Islet of Langerhans (tissue), 1 donor: ENCODE results near the genes UPK1A and ZNF540.

GRCh38 chr19:35429539-35430256, 18.4 kb upstream of the FFAR2 start:
- RRBS = no CpG with 5 or more reads among the region's 22 CpGs

- RRBS = no CpG with 5 or more reads among the region's 3 CpGs
Measured at GRCh38 chr19:35451210-35451677, 3.2 kb downstream of the FFAR2 start.

- RRBS = no CpG with 5 or more reads among the region's 4 CpGs
Measured at GRCh38 chr19:35551659-35551870, 6.1 kb downstream of the TMEM147 start.

DNA sequence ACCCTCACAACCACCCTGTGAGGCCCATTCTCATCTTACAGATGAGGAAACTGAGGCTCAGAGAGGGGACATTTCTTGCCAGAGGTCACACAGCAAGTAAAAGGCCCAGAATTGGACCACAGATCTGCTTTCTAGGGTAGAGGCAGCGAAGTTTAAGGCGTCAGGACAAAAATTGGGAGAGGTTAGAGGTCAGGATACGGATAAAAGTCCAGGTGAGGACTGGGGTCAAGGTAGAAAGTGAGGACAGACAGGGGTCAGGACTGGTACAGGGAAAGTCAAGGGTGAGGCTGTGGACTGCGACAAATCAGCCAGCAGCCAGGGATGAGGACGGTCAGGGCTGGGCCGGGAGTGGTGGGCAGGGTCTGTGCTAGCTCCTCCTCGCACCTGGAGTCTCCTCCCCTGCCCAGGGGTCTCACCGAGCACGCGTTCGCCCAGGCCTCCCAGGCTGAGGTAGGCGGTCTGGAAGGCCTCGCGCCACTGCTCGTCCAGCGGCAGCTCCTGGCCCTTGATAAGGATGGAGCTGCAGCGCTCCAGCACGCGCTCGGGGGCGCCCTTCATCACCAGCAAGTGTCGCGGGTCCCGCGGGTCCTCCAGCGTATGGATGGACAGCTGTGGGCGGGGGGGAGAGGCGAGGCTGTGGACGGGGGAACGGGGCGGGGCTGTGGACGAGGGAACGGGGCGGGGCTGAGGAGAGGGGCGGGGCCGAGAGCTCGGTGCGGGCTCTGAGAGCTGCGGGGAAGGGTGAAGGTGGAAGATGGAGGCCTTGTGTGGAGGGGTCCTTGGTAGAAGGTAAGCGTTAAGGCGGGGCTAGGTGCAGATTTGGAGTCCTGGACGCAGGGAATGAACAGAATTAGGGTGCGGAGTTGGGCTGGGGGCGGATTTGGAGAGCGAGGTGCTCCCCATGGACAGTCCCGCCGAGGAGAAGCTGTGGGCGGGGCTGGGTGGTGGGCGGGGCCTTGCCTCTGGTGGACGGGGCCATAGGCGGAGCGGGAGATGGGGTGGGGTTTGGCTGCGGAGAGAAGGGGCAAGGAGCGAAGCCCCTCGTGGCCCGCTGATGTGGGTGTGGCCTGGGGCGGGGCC, 5.9 kb downstream of the ATP4A start:
- RRBS = no CpG with 5 or more reads among the region's 57 CpGs

- RRBS = no CpG with 5 or more reads among the region's 4 CpGs
Measured at GRCh38 chr19:35596543-35596931, 10.6 kb downstream of the PMIS2 start.

GRCh38 chr19:35666108-35666701, at the start of gene UPK1A:
Gene UPK1A (plus strand): TSS chr19:35666517.
- RRBS = no CpG with 5 or more reads among the region's 12 CpGs

DNA sequence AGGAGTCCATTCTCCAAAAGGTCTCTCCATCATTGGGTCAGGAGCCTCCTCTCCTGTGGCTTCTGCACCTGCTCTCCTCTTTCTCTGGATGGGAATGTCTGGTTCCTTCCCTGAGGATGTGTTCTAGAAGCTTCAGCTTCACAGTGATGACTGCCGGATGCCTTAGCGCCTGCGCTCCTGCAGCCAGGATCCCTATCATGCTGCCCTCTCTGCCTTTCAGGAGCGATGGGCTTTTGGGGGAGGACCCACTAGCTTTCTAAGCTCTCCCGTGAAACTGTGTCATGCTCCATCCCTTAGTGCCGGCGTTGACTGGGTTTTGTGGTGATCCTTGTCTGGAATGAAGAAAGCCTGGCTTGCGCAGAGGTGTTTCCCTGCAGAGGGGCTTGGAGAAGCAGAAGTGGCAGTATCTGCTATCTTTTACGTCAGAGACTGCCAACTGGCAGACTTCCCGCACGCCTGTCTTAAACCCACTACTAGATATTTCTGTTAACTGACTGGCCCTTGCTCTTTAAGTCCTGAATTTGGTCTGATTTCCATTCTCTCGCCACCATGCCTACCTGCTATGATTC, 3.9 kb upstream of the KMT2B start:
- RRBS = no CpG with 5 or more reads among the region's 12 CpGs

DNA sequence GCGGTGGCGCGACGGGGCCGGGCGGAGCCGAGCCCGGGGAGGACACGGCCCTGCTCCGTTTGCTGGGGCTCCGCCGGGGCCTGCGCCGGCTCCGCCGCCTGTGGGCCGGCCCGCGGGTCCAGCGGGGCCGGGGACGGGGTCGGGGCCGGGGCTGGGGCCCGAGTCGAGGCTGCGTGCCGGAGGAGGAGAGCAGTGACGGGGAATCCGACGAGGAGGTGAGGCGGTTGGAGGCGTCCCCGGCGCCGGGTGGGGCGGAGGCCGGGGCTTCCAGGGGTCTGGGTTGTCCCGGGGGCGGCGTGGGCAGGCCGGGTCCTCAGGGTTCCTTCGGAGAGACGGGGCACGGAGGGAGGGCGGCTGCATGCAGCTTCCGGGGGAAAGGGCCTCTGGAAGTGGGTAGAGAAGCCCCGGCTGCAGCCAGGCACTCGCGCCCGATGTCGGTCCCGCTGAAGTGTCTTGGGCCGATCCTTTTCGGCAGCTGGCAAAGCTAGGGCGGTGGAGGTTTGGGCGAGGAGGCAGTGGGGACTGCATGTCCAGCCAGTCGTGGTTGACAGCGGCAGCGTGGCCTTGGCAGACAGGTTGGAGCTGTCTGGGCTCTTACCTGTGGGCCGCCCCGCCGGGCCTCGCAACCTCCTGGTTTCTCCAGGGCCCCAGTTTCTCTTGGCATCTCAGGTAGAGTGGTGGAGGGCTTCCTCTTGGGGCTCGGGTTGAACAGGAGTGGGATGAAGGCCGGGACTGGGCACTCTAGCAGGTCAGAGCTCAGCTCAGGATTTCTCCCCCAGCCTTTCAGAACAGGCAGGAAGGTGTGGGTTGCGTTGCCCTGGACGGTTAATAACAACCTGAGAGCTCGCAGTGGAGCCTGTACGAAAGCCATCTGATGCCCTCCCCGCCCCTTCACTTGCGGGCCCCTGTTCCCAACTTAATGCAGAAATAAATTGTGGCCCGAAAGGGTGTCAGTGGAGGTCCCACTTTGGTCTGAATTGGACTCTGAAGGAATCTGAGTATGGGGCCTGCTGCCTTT, 673 bp downstream of the KMT2B start:
- RRBS = 3% methylated on average over 25 of the region's 73 CpGs

DNA sequence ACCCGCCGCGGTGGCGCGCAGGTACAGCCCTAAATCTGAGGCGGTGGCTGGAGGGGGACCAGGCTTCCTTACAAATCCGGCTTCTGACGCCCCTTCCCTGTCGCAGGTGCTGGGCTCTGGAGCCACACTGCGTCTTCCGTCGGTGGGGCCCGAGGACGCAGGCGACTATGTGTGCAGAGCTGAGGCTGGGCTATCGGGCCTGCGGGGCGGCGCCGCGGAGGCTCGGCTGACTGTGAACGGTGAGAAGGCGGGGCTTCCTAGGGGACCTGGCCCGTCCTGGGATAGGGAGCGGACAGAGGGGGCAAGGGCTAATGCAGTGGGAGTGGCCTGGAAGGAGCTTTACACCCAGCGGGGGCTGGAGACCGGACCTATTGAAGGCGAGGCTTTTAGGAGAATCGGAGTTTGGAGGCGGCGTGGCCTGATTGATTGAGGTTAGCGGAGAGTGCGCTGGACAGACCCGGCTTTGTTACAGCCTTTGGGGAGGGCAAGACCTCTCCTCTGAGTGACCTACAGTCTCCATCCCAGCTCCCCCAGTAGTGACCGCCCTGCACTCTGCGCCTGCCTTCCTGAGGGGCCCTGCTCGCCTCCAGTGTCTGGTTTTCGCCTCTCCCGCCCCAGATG, 4.4 kb downstream of the KIRREL2 start:
- RRBS = 34% methylated on average over 6 of the region's 40 CpGs

GRCh38 chr19:35879575-35880126, 11.3 kb downstream of the APLP1 start:
- RRBS = no CpG with 5 or more reads among the region's 23 CpGs

DNA sequence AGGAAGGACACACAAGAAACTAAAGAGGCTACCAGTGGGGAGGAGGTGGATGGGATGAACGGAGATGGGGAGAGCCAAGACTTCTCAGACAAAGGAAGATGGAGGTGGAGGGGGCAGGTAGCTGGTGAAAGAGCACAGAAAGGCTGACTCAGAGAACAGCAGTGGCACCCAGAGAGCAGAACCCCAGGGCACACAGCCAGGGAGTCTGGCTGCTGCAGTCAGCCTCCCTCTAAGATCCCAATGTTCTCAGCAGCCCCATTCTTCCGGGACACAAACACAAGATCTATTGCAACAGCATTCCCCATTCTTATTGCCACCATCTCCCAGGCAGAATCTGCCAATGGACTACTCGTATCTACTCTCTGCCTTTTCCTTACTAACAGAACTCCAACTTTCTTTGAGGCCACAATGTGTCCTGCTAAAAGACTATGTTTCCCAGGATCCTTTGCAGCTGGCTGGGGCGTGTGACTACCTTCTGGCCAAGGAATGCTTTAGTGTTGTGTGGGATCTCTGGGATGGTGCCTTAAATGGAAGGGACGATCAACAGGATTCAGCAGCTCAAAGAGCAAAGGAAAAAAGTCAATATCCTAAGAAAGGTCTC, 7.6 kb downstream of the THAP8 start:
- RRBS = no CpG with 5 or more reads among the region's 5 CpGs

DNA sequence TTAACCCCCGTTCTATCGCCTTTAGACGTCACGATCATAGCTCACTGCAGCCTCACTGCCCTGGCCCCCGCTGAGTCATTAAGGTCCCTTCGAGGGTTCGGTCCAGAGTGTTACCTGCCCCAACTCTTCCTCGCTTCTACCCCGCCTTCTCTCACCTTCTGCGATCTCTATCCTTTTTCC, 632 bp downstream of the WDR62 start:
- RRBS = no CpG with 5 or more reads among the region's 10 CpGs

GRCh38 chr19:36158922-36159247, 6.6 kb upstream of the COX7A1 start:
- RRBS = no CpG with 5 or more reads among the region's 5 CpGs

GRCh38 chr19:36331611-36332730, 47.0 kb downstream of the ZFP14 start:
- RRBS = 4% methylated on average over 5 of the region's 37 CpGs

- RRBS = no CpG with 5 or more reads among the region's 22 CpGs
Measured at GRCh38 chr19:36489758-36490233, 435 bp upstream of the ZNF566 start.

DNA sequence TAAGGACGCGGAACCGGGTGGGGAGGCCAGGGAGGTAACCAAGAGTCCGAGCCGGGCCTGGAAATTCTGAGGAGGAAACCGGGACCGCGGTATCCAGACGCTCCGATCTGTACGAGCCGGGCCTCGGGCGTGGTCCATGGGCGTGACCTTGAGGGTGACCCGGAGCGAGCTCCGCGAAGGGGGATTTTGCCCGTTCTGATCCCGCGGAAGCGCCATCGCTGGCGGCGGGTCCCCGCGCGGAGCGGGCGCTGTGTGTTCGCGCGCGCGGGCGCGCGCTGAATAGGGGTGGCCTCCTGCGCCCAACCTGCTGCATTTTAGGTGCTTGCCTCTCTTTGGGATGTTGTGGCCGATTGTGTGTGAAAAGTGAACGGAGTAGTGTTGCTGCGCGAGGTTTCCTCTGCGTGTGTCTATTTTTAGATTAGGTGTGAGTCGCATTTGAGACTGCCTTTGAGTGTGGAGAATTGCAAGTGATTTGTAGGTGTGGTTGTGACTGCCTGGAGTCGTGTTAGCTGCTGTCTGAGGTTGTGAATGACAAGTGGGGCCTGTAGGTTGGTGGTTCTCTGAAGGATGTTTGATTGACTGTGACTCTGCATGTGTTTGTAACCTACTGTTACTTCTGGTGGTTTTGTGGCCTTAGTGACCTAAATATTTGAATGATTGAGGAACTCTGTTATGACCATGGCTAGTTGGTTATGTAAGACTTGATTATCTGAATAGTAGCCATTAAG, 464 bp downstream of the ZNF382 start:
- RRBS = 6% methylated on average over 13 of the region's 47 CpGs

DNA sequence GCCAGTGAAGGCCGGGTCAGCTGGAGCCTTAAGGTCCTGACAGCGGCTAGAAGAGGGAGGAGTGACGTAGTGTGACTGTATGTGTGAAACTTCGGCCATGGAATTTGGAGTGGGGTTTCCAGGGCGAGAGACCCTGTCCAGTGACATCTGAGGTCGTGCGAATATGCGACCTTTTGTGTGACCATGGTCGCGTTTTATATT, 303 bp upstream of the ZNF569 start:
- RRBS = 33% methylated on average over 1 of the region's 10 CpGs

DNA sequence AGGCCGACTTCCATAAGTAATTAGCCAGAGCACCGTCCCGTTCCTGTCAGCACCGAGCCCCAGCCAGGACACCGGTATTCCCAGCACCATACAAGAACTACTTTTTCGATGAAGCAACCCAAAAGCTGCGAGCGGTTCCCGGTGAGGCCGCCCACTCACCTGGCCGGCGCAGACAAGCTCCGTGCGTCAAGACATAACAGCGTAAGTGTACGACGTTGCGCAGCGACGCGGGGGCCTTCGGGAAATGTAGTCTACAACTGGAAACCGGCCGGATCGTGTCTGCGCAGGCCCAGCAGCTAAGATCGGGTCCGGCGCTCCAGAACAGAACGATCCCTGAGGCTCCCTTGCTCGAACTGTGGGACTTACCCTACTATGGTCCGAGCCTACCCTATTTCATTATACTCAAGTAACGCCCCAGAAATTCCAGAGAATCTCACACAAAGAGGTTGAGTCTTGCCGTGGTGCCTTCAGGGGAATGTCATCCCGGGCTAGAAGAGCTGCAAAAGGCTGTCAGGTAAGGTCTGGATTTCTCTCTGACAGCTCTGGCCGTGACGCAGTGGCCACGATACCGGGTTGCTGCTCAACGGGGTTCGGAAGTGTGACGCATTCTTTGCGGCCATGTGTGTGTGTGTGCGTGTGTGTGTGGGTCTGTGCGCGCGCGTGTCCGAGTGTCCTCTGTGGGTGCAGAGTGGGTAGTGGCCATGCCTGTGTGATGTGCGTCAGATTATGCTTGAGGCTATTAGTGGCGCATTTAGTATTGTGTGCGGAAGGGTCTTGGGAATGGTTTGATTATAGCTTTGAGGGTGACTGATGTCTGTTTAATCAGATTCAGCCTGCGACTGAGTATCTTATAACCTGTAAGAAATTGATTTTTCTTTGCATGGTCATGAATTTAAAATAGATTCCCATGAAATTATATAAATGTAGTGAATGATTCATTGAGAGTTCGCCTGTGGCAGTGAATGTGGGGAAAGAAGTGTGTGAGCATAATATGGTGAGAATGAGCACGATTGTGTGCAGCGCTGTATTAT, at the start of gene ZNF540:
Gene ZNF540, plus strand, starts transcription at position 295 of the 1,031 bp plus-strand sequence.
- RRBS = 5% methylated on average over 17 of the region's 56 CpGs

DNA sequence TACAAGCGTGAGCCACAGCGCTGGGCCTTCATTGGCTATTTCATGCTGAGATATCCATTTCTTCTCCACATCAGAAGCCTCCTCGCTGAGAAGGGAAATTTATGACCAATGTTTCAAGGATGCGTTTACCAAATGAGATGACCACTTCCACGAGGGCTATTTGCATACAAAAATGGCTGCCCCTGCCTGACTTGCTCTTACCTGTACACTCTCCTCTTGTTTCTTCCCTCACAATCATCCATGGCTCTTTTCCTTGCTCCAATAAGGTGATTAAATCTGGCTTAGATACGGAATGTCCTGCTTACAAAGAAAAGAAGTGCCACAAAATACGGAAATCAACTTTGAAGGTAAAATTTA, 11.9 kb downstream of the ZNF607 start:
- RRBS = no CpG with 5 or more reads among the region's 7 CpGs